ENCODE measurements around a stretch of chr12.

DNA sequence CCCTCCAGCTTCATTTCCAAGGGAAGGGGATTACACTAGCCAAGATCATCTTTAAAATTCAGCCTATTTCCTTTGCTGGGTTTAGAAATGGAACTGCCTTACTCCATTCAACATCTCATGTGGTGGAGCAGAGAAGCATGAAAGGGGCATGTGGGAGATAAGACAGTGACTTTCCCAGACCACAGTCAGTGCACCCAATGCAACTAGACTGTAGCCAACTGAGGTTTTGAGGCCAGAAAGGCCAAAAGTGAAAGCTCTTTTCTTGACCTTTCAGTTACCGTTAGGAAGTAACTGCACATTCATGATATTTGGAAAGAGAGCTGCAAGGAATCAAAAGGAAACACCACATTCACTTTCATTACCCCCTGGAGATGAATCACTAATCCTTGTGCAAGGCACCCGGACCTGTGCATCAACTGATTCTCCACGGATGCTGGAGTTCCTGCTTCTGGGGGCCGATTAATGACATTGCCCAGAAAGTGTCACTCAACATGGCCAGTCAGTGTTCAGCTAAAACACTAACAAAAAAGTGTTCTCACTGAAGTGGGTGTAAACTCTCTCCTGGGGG is 72.9 kb upstream of the ELK3 start:
- PRO-cap, 6 experiments: no peak in any of the 6 experiments
- RAMPAGE, long total RNA, 2 experiments: no peak in any of the 2 experiments
- RRBS: no CpG with 5 or more reads among the region's 4 CpGs

DNA sequence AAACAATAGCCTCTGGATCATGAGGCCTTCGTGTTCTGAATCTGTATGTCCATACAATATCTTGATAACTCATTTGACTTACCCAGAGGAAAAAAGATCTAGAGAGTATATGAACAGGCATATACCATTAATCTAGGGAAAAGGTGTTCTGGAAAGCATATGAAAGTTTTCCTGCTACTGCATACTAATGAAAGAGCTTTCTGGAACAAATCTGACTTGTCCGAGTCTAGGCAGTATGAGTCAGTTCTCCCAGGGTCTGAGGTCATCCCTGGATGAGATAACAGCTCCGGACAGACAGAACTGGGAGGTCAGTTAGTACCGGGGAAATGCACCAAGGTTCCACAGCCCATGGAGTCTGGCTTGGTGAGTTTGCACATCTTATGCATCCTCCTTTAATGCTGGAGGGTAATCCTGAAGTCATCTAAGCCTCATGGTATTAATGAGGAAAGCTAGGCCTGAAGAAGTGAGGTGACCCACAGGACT is 52.7 kb upstream of the ELK3 start:
- PRO-cap, 6 experiments: peak in 2 of 6 experiments; most common plus-strand start position 311 of the sequence (in 2); most common minus-strand start position 189 of the sequence (in 2)
- RAMPAGE, long total RNA, 2 experiments: no peak in any of the 2 experiments
- RRBS: no CpG with 5 or more reads among the region's 4 CpGs

DNA sequence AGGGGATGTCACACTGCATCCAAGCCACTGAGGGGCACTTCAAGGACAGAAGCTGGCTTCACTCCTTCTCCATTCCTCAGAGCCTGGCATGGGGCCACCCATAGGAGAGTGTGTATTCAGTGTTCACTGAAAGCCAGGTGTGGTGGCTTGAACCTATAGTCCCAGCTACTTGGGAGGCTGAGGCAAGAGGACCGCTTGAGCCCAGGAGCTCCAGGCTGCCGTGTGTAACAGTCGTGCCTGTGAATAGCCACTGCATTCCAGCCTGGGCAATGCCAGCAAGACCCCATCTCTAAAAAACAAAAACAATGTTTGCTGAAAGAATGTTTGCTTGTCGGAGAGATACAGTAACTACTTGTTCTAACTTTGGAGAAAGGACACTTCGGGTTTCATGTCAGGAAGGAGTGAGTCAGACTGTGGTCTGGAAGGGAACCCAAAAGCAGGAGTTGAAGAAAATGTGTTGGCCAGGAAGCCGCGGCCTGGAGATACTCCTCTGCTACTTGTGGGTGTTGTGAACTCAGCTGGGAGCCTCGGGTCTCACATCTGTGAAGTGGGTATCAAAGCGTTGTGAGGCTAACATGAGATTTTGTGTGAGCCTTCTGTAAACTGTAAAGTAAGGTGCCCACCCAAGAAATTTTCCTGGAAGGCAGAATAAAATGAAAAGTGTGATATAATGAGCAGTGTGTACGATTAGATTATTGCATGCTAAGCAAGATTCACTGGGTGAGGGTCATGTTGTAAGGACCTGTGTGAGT is 43.5 kb downstream of the ELK3 start:
- PRO-cap, 6 experiments: peak in 1 of 6 experiments; most common plus-strand start position 439 of the sequence (in 1); most common minus-strand start position 354 of the sequence (in 1)
- RAMPAGE, long total RNA, 2 experiments: no peak in any of the 2 experiments
- RRBS: no CpG with 5 or more reads among the region's 10 CpGs

- PRO-cap, 6 experiments: peak in 2 of 6 experiments; most common plus-strand start chr12:96242025 (in 2); most common minus-strand start chr12:96241917 (in 2)
- RAMPAGE, long total RNA, 2 experiments: no peak in any of the 2 experiments
- RRBS: no CpG with 5 or more reads among the region's 13 CpGs
These were observed 47.6 kb downstream of the ELK3 start for GRCh38 chr12:96241634-96242353.

- PRO-cap, 6 experiments: peak in 1 of 6 experiments; most common plus-strand start chr12:96243040 (in 1); most common minus-strand start chr12:96242734 (in 1)
- RAMPAGE, long total RNA, 2 experiments: no peak in any of the 2 experiments
- RRBS: no CpG with 5 or more reads among the region's 16 CpGs
These were observed 48.5 kb downstream of the ELK3 start for GRCh38 chr12:96242354-96243313.

DNA sequence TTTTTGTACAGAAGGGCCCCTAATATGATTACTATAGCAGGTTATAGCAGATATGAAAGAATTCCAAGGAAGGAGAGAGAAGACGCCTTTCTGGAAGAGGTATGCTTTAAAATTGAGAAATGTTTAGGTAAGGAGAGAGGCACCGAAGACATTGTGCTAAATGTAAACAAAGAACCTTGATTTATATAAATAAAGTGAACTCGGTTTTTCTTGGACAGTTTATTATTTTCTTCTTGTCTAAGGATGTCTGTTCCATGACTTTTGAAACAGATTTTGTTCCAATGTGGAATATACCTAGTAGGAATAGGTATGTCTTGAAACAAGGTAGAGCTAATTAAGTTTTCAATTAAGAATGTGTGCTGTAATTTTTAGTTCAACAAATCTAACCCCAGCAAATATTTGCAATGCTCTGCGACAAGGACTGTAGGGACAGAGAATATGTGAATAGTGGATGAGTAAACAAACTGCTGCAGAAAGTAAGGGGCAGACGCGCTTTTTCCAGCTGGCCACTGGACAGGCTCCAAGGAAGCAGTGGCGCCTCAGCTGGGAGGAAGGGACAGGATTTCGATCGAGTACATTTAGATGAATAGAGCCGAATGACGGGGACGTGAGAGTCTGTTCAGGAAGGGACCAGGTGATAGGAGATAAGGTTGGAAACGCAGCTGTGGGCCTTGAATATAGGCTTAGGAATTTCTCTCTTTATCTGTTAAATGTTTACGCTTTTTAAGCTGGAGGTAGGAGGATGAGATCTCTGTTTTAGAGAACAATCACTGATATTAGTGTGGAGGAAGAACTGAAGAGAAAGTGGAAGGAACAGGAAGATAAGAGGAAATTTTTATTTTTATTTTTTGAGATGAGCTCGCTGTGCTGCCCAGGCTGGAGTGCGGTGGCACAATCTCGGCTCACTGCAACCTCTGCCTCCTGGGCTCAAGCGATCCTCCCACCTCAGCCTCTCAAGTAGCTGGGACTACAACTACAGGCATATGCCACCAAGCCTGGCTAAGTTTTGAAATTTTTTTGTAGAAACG is 69.3 kb downstream of the ELK3 start:
- PRO-cap, 6 experiments: no peak in any of the 6 experiments
- RAMPAGE, long total RNA, 2 experiments: no peak in any of the 2 experiments
- RRBS: no CpG with 5 or more reads among the region's 19 CpGs

DNA sequence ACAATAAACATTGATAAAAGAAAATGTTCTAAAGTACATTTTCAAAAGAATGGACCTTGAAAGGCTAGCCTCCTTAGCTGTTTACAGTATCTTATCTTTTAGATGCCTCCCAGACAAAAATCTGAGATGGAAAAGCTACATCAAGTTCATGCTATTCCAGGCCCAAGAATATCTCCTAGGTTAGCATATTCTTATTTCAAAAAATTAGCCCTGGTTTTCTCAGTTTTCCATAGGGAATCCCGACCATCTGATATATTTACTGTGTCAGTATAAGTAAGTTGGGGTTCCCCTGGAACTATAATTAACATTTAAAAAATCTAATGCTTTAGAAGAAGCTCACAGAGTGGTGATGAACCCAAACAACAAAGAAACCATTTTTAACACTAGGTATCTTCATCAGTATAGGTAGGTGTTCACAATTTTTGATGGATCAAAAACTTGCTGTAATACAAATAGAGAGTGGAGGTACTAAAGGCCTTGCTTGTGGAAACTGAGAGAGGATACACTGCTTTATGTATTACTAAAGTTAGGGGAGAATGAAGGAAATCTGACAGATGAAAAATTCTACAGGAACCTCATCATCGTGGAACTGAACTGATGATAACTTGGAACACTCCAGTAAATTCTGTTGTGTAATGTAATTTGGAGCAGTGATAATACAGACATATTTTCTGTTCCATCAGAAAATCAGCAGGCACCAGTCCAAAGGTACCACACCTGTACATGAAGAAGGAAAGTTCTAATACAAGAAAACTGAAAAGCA is 73.8 kb downstream of the ELK3 start:
- PRO-cap, 6 experiments: no peak in any of the 6 experiments
- RAMPAGE, long total RNA, 2 experiments: no peak in any of the 2 experiments
- RRBS: no CpG with 5 or more reads among the region's 2 CpGs

GRCh38 chr12:96268896-96269868 is 75.0 kb downstream of the ELK3 start:
- PRO-cap, 6 experiments: no peak in any of the 6 experiments
- RAMPAGE, long total RNA, 2 experiments: no peak in any of the 2 experiments
- RRBS: no CpG with 5 or more reads among the region's 3 CpGs

DNA sequence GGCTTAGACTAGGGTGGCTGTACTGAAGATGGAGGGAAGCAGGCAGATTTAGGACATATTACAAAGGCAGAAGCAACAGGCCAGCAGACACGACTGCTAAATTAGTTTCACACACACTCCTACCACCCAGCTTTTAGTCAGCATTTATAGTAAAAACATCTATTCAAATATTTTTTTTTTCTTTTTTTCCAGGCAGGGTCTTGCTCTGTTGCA is 73.0 kb downstream of the CDK17 start:
- PRO-cap, 6 experiments: no peak in any of the 6 experiments
- RAMPAGE, long total RNA, 2 experiments: no peak in any of the 2 experiments
- RRBS: no CpG with 5 or more reads among the region's 1 CpG

DNA sequence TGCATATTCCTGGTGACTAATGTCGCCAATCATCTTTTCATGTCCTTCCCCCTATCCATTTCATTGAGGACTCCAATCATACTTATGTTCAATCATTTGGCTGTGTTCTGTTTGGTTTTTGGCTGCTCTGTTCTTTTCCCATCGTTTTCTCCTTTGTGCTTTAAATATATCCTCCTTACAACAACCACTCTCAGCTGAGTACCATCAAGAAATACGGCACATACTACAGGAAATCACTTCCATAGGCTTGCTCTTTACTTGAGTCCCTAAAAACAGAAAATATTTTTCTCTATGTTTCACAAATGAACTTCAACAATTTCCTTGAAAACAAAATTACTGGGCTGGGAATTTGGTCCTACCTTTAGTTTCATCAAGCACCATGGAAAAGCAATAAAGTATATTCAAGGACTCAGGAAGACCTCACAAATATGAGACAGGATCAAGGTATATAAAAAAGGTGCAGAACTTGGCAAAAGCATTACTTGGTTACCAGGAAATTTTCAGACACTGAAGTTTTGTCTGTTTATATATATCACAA is 35.7 kb downstream of the CDK17 start:
- PRO-cap, 6 experiments: no peak in any of the 6 experiments
- RAMPAGE, long total RNA, 2 experiments: no peak in any of the 2 experiments
- RRBS: no CpG with 5 or more reads among the region's 3 CpGs

DNA sequence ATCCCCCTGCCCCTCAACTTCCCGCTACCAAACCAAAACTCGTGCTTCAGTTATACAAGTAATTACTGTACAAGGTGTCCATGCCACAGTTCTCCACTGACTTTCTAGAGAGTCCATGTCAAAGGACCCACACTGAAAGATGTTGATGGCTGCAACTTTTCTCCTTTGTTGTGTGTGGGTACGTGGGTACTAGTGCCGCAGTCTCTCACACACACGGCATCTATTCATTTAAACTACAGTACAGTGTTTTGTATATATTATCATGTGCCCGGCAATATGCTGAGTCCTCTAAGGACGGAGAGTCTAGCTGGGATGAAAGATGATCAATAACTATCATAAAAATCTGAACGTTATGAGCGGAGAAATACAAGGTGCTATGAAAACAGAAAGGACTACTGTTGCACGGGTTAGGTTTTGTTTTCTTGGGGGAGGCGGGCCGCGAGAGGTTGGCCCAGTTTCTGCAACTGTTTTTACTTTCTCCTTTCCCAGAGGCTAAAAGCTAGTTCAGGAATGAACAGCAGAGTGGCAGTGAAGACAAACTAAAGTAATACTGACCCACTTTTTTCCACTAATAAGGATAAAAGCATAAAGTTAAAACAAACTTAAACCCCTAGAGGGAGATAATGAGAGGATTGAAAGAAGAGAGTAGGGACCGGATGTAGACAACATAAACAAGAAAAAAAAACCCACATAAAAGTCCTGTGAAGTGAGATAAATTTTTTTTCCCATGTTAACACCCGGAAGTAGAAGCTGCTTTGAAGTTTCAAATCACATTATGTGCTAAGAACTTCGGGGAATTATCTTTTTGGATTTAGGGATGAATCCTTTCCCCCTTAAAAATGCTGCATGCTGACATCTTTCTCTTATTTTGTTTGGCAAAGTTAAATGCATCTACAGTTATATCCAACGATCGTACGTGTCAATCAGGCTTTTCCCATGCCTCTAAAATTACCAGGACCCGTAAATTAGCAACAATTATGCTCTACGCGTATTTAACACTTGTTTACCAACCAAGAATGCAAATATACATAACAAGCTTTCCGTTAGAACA is 879 bp upstream of the CDK17 start:
- PRO-cap, 6 experiments: no peak in any of the 6 experiments
- RAMPAGE, long total RNA, 2 experiments: no peak in any of the 2 experiments
- RRBS: 0% methylated on average over 1 of the region's 23 CpGs

GRCh38 chr12:96445578-96446266 is 43.7 kb upstream of the CFAP54 start:
- PRO-cap, 6 experiments: peak in 2 of 6 experiments; most common plus-strand start chr12:96445793 (in 1); most common minus-strand start chr12:96445869 (in 2)
- RAMPAGE, long total RNA, 2 experiments: no peak in any of the 2 experiments
- RRBS: no CpG with 5 or more reads among the region's 4 CpGs

DNA sequence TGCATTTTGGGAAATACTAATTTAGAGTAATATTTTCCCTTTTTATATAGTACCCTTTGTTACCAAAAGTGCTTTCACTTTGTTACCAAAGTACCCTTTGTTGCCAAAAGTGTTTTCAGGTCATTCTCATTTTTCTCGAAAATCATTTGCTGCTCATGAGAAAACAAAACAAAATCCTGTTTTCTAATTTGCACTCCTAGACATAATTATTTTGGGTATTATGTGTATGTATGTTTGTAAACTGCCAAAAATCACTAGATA is 93.0 kb downstream of the NEDD1 start:
- PRO-cap, 6 experiments: no peak in any of the 6 experiments
- RAMPAGE, long total RNA, 2 experiments: no peak in any of the 2 experiments
- RRBS: no CpG with 5 or more reads among the region's 1 CpG

DNA sequence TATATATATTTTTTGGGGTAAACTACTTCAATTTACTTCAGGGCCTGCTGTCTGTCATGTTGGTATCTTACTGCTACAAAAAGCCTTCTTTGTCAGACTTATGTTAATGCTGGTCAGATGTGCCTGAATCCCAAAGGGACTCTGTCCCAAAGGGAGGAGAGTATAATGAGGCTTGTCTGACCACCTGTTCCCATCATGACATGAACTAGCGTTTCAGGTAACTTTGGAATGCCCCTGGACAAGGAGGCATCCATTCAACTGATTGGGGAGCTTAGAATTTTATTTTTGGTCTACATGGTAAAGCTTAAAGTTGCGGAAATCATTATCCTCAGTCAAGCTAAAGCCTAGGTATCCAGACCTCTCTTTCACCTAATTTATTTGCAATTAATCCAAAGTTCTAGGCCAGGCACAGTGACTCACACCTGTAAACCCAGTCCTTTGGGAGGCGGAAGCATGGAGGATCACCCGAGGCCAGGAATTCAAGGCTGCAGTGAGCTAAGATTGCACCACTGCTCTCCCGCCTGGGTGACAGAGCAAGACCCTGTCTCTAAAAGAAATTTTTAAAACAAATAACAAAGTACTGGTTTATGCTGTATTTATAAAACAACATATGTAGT is 25.0 kb upstream of the TMPO start:
- PRO-cap, 6 experiments: no peak in any of the 6 experiments
- RAMPAGE, long total RNA, 2 experiments: no peak in any of the 2 experiments
- RRBS: no CpG with 5 or more reads among the region's 5 CpGs

GRCh38 chr12:98514620-98514980 is 790 bp upstream of the TMPO start:
- PRO-cap, 6 experiments: no peak in any of the 6 experiments
- RAMPAGE, long total RNA, 2 experiments: no peak in any of the 2 experiments
- RRBS: no CpG with 5 or more reads among the region's 10 CpGs

DNA sequence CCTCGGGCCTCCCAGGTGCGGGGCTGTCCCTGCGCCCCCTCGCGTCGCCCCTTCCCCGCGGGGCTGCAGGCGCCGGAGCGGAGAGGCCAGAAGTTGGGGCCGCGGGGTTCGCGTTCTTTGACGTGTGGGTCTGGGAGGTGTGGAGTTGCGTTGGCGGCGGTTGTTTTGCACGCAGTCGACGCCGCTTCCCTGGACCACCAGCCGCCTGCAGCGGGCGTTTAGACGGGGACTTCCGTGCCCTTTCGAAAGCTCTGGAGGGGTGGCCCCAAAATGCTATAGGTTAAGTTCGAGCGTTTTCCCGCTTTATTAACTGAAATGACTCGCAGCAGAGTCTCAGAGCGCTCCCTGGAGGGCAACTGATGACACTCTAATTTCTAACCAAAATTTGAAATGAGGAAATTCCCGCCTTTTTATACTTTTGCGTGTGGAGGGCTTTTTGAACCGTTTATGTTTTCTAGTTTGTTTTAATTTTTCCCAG is 888 bp downstream of the TMPO start:
- PRO-cap, 6 experiments: peak in 2 of 6 experiments; most common minus-strand start position 220 of the sequence (in 1)
- RAMPAGE, long total RNA, 2 experiments: no peak in any of the 2 experiments
- RRBS: 1% methylated on average over 9 of the region's 37 CpGs

DNA sequence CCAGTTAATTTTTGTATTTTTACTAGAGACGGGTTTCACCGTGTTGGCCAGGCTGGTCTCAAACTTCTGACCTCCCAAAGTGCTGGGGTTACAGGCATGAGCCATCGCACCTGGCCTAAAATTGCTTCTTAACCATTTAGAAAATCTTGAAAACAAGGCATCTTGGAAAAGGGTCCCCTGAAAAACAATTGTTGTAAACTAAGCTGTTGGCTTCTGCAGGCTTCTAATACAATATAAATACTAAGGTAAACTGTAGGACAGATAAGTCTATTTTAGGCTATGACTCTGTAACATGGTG is 19.6 kb upstream of the SLC25A3 start:
- PRO-cap, 6 experiments: no peak in any of the 6 experiments
- RAMPAGE, long total RNA, 2 experiments: no peak in any of the 2 experiments
- RRBS: no CpG with 5 or more reads among the region's 3 CpGs

DNA sequence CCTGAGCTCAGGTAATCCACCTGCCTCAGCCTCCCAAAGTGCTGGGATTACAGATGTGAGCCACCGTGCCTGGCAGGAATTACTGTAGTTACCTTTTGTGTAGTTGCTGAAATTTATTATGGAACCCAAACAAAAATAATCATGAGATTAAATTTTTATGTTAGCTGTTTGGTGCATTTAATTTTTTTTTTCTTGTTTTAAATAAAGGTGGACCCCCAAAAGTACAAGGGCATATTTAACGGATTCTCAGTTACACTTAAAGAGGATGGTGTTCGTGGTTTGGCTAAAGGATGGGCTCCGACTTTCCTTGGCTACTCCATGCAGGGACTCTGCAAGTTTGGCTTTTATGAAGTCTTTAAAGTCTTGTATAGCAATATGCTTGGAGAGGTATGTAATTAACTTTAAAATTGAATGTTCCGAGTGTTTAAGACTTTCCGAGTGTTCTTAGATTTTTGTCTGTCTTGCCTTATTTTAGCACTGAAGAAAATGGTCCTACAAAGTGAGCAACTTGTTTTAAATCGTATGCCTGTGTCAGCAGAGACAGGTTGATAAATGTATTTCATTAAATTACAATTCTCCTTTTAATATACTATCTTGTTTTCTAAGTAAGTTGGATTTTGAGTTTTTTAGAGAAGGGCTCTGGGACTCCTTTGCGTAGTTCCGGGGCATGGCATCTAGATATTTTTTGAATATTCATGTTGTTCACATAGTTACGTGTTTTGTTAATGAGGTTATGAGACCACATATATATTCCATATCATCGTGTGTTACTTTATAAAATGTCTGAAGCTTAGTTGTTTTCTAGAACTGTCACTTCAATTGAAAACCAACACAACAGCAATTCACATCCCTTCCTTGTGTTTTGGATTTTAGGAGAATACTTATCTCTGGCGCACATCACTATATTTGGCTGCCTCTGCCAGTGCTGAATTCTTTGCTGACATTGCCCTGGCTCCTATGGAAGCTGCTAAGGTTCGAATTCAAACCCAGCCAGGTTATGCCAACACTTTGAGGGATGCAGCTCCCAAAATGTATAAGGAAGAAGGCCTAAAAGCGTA is 4.5 kb downstream of the SLC25A3 start:
- PRO-cap, 6 experiments: no peak in any of the 6 experiments
- RAMPAGE, long total RNA, 2 experiments: no peak in any of the 2 experiments
- RRBS: no CpG with 5 or more reads among the region's 14 CpGs

- PRO-cap, 6 experiments: no peak in any of the 6 experiments
- RAMPAGE, long total RNA, 2 experiments: no peak in any of the 2 experiments
- RRBS: no CpG with 5 or more reads among the region's 20 CpGs
These were observed 248.6 kb downstream of the APAF1 start for GRCh38 chr12:98893650-98894201.

DNA sequence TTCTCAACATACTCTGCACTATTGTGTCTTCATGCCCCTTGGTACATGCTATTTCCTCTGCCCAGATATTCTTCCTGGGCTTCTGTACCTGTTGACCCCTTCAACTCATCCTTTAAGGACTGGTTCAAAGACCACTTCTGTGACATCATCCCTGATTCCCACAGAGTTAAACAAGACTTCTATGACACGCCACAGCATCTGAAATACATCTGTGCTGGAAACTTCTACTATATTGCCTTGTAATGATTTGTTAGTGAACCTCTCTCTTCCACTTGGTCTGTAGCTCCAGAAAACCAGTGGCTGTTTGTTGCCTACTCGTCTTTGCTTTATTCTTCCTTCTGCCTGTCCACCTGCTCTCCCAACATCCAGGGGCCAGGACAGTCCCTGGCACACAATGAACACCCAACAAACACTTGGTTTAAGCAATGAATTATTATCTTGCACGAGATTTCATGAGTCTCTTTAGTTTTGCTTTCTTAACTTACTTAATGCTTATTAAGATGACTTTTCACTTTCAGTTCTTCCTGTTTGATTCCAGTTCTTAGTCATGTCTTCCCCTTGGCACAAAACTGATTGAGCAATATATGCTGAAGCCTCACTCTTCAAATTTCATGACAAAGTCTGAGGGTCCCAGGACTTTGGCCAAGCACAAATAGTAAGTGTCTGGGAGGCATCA is 485.9 kb downstream of the APAF1 start:
- PRO-cap, 6 experiments: no peak in any of the 6 experiments
- RAMPAGE, long total RNA, 2 experiments: no peak in any of the 2 experiments
- RRBS: no CpG with 5 or more reads among the region's 3 CpGs